Camera-type eye (tissue), 1 donor: Measurements from ENCODE around the gene LRRC52.

DNA sequence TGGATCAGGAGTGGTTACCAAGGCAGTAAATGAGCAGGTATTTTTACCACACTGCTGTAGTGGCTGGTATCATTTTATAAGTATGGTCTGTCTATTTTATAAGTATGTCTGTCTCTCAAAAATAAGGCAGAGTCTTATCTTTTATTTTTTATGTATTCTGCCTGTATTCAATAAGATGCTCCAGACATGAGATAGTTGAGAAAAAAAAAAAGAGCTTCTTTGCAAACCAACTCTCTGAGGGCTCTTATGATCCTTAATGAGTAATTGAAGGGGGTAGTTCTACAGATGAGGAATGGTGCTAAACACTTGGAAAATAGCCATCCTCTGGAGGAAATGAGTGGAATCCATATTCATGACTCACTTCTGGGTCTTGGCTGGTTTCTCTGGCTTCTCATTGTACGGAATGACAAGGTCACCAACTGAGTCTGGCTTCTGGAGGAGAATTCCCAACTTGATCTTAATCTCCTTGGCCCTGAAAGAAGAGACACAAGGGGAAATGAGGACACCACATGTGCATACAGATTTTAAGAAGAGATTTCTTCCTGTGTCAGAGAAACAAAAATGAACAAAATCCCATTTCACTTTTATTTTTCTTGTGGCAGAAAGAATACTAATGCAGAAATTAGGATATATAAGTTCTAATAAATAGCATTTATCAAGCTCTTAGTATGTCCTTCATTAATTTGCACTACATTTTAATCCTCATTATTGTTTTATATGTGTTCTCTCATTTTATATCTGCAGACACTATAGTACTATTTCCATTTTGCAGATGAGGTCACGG, 34.6 kb downstream of the RGS5 start:
- RAMPAGE, long total RNA = no peak

GRCh38 chr1:164647241-164647688, 88.3 kb downstream of the PBX1 start:
- RAMPAGE, long total RNA = no peak

- RAMPAGE, long total RNA = no peak
Observed at GRCh38 chr1:164707750-164708520, 149.0 kb downstream of the PBX1 start.

- RAMPAGE, long total RNA = no peak
Observed at GRCh38 chr1:164772588-164773290, 213.8 kb downstream of the PBX1 start.

- RAMPAGE, long total RNA = no peak
Observed at GRCh38 chr1:165036410-165036702, 320.2 kb downstream of the LMX1A start.

DNA sequence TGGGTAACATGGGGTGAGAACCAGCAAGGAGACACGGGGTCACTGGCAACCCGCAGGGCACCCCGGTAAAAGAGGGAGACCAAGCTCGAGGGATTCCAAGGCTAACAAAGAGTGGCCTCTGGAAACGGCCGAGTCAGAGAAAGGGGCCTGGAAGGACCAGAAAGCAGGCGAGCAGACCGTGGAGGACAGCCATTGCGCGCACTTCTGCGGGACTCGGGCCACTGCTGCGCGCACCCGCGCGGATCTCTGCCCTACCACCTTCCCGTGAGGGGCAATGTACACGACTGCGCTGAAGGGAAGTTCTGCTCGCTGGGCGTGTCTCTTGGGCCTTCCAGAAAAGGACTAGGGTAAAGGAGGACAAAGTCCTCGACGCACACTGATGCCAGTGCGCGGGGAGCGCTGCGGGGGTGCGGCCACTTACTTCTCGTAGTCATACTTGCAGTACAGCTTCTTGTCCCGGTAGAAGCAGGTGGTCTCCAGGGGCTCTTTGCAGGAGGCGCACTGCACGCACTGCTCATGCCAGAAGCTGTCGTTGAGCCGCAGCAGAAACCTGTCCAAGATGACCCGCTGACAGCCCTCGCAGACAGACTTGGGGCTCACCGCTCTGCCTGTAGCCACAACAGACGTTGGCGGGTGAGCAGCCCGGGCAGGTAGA, 3.7 kb downstream of the LMX1A start:
- RAMPAGE, long total RNA = no peak

DNA sequence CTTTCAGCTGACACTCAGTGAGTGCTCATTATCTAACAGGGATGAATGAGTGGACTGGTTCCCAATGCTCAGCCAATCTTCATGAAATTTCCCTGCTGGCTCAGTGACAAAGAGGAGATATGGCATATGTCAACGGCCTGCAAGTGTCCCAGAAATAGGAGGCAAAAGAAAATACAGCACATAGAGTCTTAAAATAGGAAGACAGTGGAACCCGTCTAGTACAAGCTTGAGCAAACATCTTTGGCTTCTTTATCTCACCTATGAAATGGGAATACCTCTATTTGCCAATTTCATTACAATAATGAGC, 34.9 kb downstream of the RXRG start:
- RAMPAGE, long total RNA = no peak

DNA sequence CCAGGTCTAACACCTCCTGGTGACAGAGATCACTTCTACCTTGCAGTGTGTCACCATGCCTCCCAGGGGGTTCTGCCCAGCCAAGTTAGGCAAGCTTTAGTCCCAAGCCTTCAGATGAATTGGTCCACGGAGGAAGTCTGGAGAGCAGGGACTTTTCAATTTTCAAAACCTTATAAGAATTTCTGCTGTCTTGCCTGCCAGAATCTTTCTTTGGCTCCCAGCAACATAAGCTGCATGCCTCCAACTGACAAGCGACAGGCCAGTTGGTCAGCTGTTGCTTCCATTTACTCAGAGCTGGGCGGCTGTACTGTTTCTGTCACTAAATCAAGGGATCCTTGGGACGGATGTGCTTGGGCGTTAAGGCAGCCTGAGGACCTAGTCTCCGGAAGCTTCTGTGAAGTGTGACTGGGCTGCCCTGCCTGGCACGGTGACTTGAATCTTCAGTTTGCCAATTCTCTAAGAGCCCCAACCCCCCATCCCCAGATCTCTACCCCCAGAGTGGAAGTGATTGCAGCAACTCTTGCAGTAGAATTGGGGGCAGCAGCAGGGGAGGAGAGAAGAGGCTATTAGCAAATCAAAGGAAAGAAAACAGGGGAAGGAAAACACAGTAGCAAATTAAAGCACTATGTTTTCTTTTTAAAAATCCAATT, 1.1 kb downstream of the RXRG start:
- RAMPAGE, long total RNA = no peak

GRCh38 chr1:165543713-165544536, at the start of gene LRRC52:
LRRC52 (plus strand) TSS chr1:165544000.
- RAMPAGE, long total RNA = no peak

GRCh38 chr1:165597682-165599131, 32.8 kb upstream of the MGST3 start:
- RAMPAGE, long total RNA = no peak

DNA sequence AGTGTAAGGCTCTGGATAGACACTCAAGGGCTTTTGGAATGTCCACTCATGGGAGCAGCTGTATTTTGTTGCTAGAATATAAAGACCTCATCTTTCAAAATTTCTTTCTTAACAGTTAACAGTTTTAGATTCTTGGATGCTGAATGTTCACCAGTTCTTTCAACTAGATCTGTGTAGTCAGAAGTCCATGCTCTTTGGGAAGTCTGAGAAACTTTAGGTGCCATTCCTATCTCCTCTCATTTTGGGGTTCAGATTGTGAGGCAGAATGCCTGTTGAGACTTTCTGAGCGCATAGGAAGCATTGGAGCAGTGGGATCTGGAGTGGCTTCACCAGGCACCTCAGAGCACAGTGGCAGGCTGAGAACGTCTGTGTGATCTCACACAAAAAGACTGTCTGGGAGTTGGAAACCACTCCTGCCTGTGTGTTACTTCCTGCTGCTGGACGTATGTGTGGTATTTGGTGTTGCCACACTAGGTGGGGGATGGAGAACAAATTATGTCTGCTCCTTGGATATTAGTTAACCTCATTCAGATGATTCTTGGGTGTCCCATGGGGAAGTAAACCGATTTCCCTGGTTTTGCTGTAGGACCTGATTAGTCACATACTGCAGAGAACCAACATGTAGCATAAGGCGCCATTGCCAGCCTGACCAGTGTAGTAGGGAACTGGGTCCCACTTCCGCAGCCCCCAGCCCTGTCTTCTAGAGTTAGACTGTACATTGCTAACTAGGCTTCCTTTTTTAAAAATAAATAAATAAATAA, 26.6 kb downstream of the UCK2 start:
- RAMPAGE, long total RNA = no peak

GRCh38 chr1:165891153-165892074, 64.0 kb downstream of the UCK2 start:
- RAMPAGE, long total RNA = no peak

DNA sequence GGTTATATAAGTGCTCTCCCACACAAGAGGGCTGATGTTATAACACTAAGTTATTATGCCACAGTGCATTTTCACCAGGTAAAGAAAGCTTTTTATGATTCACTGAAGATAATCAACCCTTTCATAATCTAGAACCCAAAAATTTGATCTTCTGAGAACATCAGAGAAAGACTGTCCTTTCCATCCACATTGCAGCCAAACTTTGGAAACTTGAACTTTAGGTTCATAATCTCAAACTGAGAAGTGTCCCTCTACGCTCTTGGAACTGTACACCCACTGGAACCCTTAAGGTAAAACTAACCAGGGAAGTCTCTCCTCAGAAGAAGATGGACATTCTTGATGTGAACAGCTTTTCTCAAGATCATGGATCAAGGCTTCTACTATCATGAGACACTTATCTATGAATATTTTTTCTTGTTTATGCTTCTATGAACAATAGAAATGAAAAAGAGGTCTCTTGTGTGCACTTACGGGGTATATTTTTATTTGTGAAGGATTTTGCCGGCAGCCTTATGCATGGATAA, 115.5 kb upstream of the POGK start:
- RAMPAGE, long total RNA = no peak

GRCh38 chr1:167092561-167093006, 1.3 kb upstream of the STYXL2 start:
- RAMPAGE, long total RNA = no peak

DNA sequence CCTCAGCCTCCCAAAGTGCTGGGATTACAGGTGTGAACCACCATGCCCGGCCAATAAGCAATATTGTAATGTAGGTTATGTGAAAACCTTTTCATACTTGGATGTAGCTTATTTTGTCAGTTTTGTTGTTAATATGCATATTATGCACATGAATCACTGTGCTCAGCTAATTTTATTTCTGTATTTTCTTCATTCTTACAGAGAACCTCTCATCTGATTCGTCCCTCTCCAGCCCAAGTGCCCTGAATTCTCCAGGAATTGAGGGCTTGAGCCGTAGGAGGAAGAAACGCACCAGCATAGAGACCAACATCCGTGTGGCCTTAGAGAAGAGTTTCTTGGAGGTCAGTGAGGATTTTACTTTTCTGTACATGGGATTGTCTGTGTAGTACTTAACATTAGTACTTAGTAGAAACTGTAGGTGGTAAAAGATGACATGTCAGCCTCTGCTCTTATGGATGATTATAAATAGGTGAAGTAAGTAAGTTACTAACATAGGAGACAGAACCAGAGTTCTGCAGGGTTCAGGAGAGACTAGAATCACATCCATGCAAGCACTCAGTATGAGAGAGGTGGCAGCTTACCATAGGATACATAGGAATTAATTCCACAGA, 120.4 kb downstream of the CD247 start:
- RAMPAGE, long total RNA = no peak

DNA sequence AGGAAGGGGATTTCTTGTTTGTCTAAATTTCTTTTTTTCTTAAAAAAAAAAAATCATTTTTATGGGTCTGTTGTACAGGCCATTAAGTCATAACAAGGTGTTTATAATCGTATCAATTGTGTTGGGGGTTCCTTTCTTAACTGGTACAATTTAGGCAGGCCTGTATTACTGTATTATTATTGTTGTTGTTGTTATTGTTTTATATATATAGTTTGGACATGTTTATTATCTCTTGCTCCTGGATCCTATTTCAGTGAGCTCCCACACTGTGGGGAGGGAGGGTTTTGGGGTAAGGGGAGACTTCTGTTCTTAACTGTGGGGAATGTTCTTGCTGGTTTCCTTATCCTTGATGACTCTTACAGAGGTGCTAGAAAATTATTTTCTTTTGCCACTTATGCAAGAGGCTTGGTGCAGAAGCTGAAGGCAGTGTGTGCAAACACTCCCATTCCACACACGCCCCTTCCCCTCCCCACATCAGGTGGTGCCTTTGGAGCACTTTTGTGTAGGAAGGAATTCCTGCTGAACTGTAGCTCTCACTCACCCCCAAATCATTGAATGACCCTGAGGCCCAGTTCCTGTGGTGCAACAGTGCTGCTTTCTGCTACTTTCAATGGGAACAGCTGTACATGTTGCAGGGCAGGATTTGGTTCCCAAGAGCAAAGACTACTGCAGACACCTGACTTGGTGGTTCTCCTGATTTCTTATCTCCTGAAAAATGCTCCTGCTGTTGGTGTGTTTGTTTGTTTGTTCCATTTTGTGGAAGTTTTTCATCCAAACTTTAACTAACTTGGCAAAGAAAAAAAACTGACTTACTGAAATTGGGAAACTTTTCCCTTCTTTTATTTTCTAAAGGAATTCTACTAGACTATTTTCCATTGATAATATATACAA, 101.9 kb downstream of the CD247 start:
- RAMPAGE, long total RNA = no peak

DNA sequence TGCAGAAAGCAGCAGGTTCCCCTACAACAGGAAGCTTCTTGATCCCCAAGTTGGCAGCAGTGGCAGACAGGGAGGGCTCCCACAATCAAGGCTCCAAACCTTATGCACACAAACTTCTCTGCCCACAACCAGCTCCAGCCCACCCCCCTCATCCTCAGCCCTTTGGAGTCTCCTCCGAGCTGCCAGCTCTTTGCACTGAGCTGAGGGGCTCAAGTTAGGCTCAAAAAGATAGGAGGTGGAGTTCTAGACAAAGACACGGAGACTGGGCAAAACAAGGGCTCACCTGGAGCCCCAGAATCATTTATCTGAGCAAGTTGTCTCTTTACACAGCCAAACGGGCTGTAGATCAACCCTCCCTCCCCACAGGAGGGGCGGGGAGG, 84.2 kb downstream of the CD247 start:
- RAMPAGE, long total RNA = no peak

- RAMPAGE, long total RNA = no peak
Observed at GRCh38 chr1:167460524-167461179, 57.7 kb downstream of the CD247 start.

DNA sequence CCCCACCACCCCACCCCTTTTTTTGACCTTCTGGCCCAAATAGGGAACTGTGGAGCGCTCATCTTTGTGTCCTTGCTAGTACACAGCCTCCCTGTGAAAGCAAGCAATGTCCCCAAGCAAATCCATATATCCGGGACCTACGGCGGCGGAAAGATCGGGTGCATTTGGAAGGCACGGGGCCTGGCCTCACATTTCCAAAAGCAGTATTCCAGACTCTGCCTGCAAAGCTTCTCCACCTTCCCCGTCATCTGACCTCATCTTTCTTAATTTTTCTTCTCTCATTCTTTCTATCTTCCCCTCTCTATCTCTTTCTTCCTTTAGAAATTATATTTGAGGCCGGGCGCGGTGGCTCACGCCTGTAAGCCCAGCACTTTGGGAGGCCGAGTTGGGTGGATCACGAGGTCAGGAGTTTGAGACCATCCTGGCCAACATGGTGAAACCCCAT, 28.3 kb downstream of the CD247 start:
- RAMPAGE, long total RNA = no peak

DNA sequence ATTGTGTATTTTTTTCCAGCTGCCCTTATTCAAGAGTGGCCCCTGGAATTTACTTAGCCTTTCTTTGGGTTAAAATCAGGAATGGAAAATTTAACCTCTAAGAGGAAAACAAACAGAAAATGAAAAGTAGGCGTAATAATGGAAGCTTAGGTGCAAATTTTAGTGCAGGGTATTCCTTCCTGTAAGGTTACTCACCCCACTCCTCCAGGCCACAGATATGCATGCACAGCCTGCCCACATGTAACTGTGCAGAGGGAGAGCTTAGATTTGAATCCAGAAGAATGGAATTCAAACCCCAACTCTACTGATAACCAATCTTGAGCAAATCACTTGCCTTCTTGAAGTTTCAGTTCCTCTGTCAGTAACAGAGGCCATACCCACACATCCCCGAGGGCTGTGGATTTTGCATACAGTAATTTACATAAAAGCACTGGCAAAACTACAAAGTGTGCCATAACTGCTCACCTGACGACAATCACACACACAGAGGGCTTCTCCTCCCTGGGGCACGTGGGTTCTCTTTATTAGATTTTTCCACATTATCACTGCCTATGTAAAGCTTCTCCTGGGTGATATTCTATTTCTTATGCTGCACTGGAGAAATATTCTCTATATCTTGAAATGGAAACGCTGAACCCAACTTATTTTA, 18.7 kb downstream of the CD247 start:
- RAMPAGE, long total RNA = no peak